Tibial artery (tissue), 1 donor: Measurements from ENCODE around the genes LINGO2 and TAF1L.

DNA sequence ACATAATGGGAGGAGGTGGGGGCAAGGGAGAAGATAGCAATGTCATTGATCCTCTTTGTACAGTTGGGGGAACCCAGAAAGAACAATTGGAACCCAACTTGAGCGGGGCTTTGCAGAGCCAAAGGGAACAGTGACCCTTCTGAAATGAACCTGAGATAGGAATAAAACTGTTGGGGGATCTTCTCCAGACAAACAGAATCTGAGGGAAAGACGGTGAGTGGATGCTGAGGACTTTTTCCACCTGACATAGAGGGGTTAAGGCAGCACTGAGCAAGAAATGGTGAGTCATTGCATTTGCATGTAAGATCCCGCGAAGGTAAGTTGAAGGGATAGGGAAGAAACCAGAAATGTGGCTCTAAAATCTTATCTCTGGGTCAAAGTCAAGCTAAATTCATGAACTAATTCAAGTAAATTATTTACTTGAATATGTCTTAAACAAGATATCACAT, 74.3 kb upstream of the EQTN start:
- PRO-cap, result no peak

DNA sequence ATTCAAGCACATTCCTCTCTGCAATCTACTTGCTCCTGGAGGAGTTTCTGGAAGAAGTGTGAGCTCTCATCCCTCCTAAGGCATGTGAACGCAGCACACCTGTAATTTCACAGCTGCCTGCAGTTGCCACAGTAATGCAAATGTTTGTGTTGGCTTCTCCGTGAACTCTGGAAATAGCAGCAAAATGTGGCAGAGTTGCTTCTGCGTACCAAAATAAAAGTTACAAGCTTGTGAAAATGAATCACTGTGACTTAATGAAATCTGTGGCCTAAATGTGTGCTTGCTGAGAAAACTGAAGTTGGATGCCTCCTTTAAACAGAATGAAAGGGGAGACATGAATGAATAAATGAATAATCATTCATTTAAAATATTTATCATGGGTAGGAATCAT, 89.9 kb upstream of the EQTN start:
- PRO-cap, result no peak

GRCh38 chr9:27542682-27542881, 13.0 kb upstream of the MOB3B start:
- PRO-cap, result no peak

- PRO-cap, result no peak
Measured at GRCh38 chr9:27703145-27703494, 129.8 kb upstream of the C9orf72 start.

- PRO-cap, result no peak
Measured at GRCh38 chr9:29212953-29214176, at the start of gene LINGO2. LINGO2 (minus strand) TSS chr9:29213601.

- PRO-cap, result no peak
Measured at GRCh38 chr9:32389361-32389751, 4.9 kb downstream of the ACO1 start.

GRCh38 chr9:32551229-32552071, 677 bp upstream of the SMIM27 start:
- PRO-cap, result no peak

DNA sequence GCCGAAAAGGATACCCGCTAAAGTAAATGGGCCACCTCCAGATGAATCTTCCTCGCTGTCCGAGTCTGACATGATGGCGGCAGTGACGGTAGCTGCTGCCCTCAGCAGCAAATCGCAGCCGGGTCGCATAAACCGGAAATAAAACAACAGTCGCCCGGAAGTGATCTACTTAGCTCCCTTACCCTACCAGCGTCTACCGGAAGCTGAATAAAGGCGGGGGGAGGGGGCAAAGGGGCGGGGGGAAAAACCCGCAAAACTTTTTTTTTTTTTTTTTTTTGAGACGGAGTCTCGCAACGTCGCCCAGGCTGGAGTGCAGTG, at the start of gene TAF1L:
TSS of gene TAF1L (minus strand) at position 219 of the 318 bp plus-strand sequence.
- PRO-cap, result no peak

DNA sequence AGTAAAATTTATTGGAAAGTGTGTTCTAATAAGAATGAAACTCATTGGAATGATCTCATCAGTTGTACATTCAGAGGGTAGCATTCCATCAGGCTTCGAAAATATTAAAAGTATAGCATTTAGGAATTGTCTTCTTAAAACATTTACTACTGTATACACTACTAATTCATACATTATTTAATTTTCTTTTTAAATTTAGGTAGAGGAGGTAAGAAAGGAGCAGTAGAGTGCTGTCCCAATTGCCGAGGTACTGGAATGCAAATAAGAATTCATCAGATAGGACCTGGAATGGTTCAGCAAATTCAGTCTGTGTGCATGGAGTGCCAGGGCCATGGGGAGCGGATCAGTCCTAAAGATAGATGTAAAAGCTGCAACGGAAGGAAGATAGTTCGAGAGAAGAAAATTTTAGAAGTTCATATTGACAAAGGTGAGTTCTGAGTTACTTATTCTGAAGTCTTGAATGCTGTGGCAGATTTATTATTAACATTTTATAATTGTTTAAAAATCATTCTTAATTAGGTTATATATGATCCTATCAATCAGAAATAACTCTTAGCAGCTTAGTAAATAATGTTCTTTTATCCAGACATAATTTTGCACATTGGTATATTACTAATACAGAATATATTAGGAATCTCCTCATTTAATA, 5.3 kb downstream of the DNAJA1 start:
- PRO-cap, result no peak

DNA sequence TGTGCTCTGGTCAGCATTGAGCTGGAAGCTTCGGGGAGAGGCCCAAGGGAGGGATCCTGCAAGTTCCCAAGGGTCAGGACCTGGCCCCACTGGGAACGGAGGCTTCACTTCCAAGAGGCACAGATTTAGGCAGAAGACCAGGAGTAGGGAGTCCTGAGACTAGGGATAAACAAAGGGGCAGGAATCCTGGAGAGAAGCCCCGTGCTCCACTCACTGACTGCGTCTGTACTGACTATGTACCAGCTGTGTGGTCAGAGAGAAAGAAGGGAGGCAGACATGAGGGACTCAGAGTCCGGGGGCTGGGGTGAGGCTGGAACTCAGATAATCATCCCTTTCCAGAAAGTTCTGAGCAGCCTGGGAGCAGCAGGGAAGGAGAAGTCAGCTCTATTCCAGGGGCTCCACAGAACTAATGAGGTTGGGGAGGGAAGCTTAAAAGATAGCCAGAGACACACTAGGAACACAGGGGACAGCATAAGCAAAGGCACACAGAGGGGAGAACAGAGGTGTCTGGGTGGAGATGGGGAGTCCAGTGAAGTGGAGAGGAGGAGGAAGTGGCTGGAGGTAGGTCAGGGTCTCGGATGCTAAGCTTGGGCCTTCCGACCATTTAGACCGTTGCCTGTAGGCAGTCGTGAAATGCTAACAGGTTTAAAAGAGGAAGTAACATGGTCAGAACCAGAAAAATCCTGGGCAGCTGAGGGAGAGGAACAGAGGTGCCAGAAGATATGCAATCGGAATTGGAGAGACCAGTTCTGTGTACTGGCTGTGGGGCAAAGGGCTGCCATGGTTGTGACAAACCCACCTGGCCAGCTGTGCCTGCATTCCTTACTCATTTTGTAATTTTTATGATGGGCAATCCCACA, 37.6 kb downstream of the B4GALT1 start:
- PRO-cap, result no peak

- PRO-cap, result unidirectional peak, minus-strand start at chr9:33187570
Measured at GRCh38 chr9:33187306-33188113, 20.4 kb upstream of the B4GALT1 start.

- PRO-cap, result bidirectional peak, plus-strand start at chr9:33197570, minus-strand start at chr9:33197458
Measured at GRCh38 chr9:33197298-33197869, 30.2 kb upstream of the B4GALT1 start.

- PRO-cap, result unidirectional peak, plus-strand start at chr9:33198389
Measured at GRCh38 chr9:33198070-33198604, 31.0 kb upstream of the B4GALT1 start.

- PRO-cap, result no peak
Measured at GRCh38 chr9:33220921-33221867, 18.8 kb upstream of the SPINK4 start.

GRCh38 chr9:33350345-33350748, 52.0 kb downstream of the AQP7 start:
- PRO-cap, result no peak

GRCh38 chr9:33382429-33382797, 20.0 kb downstream of the AQP7 start:
- PRO-cap, result no peak

GRCh38 chr9:33401059-33401876, 1.1 kb downstream of the AQP7 start:
- PRO-cap, result no peak

DNA sequence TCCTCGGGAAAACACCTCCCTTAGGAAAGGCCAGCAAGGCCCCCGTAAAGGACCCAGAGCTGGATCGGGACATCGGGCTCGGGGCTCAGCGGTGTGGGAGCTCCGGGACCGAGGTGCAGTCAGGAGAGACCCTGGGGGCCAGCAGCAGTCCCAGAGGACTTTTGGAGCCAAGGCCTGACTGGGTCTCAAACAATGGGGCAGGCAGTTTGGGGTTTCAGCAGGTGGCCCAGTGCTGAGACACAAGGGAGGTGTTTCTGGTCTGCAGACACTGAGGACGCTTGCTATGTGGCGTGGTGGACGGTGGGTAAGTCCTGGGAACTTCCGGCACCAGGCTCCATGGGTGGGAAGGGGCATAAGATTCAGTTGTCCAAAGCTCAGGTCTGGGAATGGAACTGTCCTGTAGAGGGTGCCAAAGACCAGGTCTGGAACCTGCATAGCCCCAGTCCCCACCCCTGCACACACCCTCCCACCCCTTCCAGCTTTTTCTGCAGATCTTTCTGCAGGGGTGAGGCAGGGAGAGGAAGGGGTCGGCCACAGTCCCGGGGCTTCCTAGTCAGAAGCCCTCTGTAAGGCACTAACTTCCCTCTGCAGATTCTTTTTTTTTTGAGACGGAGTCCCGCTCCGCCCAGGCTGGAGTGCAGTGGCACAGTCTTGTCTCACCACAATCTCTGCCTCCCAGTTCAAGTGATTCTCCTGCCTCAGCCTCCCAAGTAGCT, 925 bp upstream of the AQP7 start:
- PRO-cap, result no peak

GRCh38 chr9:33403851-33404495, 1.6 kb upstream of the AQP7 start:
- PRO-cap, result no peak

DNA sequence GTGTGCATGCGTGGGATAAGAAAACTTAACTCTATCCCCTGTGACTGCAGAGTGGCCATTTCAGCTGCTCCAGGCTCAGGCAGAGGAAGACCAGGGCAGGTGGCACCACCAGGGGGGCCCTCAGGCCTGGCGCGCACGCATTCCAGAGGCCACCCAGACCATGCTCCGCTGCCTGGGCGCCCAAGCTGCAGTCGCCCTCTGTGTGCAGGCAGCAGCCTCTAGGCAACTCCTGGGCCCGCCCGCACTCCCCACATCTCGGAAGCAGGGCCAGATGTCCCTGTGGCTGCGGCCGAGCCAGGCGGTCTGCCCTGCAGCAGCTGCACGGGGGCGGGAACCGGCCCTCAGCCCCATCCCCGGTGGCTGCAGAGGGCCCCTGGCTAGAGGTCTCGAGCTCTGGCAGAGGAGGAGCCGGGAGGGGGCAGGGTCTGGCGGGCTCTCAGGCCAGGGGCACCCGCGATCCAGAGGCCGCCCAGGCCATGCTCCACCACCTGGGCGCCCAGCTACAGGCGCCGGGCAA, 626 bp upstream of the ANKRD18B start:
- PRO-cap, result no peak